Placental pericyte (primary cell): ENCODE measurements around a stretch of chr9.

- CAGE, long polyA plus RNA: no peak
These were observed 52.4 kb upstream of the ZBTB43 start for GRCh38 chr9:126752283-126752912.

DNA sequence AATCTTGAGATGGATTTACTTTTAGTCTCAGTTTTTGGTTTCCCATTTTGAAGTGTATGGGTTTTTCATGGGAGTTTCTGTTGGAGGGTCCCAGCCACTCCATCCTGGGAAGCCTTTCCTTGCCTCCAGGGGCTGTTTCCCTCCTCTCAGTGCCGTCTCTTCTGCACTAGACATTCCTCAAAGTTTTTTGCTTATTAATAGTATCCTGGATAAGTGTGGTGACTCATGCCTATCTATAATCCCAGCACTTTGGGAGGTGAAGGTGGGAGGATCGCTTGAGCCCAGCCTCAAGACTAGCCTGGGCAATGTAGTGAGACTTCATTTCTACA, 43.0 kb downstream of the RALGPS1 start:
- CAGE, long polyA plus RNA: no peak

- CAGE, long polyA plus RNA: no peak
These were observed 100.7 kb downstream of the ANGPTL2 start for GRCh38 chr9:127021684-127022161.

DNA sequence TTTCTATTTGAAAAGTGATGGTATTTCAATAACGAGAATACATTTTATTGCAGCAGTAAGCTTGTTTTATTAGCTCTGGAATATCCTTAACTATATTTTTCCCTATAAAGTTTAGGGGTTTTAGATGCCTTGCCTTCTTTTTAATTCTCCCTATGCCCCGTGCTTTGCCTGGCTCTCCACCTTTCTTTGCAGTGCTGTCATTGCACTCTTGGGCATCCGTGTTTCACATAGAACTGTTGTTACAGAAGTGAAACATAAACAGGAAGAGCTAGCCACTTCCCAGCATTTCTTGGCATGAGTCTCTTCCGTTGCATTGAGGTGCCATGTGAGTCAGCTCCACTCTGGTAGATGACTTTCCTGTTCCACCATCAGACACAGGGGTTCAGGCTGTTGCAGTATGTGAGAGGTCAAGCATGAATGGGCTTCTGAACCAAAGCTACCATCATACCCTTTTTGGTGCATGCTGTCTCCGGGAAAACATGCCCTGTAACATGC, 73.4 kb downstream of the ANGPTL2 start:
- CAGE, long polyA plus RNA: no peak

DNA sequence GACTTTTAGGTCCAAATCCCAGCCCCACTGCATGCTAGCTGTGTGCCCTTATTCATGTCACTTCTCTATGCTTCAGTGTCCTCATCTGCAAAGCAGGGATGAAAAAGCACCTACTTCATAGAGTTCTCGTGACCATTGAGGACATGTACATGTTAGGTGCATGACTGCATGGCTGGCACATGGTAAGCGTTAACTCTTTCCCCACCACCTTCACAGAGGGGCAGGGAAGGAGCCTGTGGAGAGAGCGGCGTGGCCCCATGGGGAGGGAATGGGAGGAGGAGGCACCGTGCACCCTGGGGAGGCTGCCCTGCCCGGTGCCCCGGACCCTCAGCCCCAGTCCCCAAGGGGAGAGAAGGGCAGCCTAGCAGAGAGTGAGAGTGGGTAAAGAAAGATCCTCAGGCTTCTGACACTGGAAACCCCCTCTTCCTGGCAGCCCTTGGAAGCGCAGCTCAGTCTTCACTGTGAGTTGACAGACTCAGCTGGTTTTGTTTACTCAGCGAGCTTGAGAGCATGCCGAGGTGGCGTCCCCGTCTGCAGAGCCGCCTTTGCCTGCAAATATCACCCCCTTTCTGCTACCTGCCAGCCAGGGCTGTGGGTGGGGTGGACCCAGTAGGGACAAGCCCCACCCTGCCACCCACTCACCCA, 10.6 kb upstream of the ANGPTL2 start:
- CAGE, long polyA plus RNA: no peak

GRCh38 chr9:127183997-127184643, 61.7 kb upstream of the ANGPTL2 start:
- CAGE, long polyA plus RNA: no peak

DNA sequence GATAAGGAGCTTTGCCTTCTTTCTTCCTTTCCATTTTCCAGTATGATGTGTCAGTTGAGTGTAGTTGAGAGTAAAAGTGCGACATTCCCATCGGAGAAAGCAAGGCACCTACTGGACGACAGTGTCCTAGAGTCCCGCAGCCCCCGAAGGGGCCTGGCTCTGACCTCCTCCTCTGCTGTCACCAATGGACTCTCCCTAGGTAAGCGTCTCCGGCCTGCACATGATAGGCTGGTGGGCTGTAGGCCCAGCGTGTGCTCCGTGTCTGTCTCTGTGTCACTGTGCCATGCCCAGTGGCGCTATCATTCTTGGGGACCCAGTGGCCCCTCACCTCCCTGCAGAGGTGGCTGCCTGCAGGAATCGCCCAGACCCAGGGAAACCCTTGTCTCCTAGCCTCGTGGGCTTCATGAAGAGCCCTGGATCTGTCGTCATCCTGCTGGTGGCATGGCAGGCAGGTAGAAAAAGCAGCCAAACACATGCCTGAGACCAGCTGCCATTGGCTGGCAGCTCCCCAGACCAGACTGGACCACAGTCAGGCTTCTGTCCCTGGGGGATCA, 68.1 kb upstream of the GARNL3 start:
- CAGE, long polyA plus RNA: no peak

- CAGE, long polyA plus RNA: no peak
These were observed 54.2 kb upstream of the GARNL3 start for GRCh38 chr9:127210083-127211158.

GRCh38 chr9:127303727-127304303, 39.2 kb downstream of the GARNL3 start:
- CAGE, long polyA plus RNA: no peak

DNA sequence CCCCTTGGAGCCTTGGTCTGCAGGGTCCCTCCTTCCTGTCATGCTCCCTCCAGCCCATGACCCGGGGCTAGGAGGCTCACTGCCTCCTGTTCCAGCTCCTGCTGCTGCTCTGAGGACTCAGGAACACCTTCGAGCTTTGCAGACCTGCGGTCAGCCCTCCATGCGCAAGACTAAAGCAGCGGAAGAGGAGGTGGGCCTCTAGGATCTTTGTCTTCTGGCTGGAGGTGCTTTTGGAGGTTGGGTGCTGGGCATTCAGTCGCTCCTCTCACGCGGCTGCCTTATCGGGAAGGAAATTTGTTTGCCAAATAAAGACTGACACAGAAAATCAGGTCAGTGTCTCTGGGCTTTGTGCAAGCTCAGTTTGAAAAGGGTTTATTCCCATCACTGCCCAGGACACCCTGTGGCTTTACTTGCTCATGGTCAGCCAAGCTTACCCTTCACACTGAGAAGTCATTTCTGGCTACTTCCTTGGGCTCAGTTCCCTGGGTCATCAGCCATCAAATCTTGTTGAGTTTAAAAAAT, 10.4 kb downstream of the SLC2A8 start:
- CAGE, long polyA plus RNA: no peak

- CAGE, long polyA plus RNA: no peak
These were observed 7.9 kb downstream of the NIBAN2 start for GRCh38 chr9:127561035-127561302.

- CAGE, long polyA plus RNA: no peak
These were observed 6.0 kb downstream of the NIBAN2 start for GRCh38 chr9:127562729-127563351.

DNA sequence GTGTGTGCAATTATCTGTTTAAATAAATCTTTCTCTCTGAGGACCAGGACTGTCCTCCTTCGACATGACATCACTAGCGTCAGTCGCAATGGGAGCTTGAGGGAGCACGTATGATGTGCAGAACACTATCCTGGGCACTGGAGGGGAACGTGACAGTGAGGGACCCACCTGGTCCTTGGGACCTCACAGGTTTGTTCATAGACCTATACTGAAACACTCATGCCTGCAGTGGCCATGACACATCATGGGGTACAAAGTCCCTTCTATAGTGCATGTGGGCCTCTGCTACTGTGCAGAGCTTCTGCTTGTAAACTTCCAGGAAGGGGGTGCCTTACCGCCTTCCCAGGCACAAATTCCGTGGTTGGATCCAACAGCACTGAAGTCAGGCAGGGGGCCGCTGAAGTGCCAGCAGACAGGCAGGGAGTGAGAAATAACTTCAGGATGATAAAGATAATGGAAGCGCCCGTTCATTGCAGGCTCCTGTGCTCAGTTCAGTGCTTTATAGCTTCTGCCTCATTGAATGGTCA, 7.2 kb upstream of the NIBAN2 start:
- CAGE, long polyA plus RNA: no peak

DNA sequence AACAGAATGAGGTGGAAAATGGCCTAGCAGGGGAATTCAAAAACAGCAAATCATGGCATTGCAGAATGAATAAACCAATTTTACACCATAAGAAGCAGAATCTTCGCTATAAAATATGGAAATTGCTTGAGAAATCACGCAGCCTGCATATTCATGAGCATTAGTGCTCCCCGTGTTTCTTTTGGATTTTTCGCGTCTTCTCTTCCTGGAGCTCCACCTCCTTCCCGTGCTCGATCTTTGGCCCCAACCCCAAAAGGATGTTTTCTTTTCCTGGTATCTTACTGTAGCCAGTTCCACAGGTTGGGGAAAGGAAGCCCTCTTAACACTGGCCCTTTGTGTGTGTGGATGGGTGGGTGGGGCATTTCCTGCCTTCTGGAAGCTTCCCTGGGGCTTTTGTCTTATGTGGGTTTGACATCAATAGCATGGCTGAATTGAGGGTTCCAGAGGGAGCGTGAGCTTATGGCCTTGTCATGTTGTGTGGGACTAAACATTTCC, 21.9 kb downstream of the STXBP1 start:
- CAGE, long polyA plus RNA: no peak

- CAGE, long polyA plus RNA: no peak
These were observed 7.8 kb downstream of the TOR2A start for GRCh38 chr9:127727343-127727621.

DNA sequence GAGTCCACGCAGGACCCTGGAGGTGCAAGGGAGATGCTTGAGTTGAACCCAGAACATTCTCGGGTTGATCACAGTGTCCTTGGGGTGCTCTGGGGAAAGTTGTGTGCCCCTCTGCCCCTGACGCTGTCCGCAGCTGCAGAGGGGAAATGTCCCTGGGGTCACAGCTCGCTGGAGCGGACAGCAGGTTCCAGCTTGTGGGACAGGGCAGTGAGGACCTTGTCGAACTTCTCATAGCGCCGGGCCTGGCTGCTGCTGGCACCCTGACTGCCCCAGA, 3.4 kb upstream of the TOR2A start:
- CAGE, long polyA plus RNA: no peak

- CAGE, long polyA plus RNA: no peak
These were observed 18.9 kb upstream of the TOR2A start for GRCh38 chr9:127754047-127754404.

DNA sequence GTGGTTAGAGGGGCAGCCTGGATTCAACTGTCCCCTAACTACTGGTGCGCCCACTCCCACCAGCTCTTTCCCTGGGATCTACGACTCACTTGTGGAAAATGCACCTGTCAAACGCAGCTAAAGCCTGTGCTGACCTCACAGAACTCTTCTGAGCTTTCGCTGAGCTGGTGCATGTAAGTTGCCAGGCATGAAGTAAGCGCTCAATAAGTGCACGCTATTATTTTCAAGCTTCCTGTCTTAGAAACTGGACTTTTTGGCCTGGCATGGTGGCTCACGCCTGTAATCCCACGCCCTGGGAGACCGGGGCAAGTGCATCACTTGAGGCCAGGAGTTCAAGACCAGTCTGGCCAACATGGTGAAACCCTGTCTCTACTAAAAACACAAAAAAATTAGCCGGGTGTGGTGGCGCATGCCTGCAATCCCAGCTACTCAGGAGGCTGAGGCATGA, 20.7 kb upstream of the TOR2A start:
- CAGE, long polyA plus RNA: no peak

GRCh38 chr9:127761202-127761750, 17.2 kb downstream of the SH2D3C start:
- CAGE, long polyA plus RNA: no peak

DNA sequence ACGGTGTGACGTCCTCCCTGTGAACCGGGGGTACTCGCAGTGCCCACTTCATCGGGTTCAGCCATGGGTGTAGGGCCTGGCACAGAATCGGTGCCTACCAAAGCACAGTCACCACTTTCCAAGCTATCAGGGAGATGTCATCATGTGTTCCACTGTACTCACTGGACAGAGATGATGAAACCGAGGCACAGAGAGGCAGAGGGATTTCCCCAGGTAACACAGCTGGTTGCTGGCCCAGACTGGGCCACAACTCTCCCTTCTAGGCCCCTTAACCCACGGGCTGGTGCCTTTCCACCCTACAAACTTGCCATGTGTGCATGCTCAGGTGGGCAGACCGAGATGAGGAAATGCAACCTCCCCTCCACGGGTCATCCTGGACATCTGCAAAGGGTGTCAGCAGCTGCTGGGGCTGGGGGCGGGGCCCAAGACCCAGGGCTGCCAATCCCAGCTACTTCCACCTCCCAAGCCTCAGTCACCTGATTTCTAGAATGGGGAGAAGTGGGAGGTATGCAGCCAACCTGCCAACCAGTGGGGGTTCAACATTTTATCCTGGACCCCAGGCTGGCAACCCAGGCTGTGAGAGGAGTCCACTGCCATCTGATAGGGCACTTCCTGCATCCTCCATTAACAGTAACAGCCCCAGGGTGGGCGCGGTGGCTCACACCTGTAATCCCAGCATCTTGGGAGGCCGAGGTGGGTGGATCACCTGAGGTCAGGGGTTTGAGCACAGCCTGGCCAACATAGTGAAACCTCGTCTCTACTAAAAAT, 882 bp upstream of the SH2D3C start:
- CAGE, long polyA plus RNA: no peak